Hair follicular keratinocyte (primary cell): Measurements from ENCODE around the genes SAMD9, CASD1 and SEM1.

GRCh38 chr7:92904174-92904931 is 68.0 kb upstream of the CDK6 start:
- RAMPAGE, long total RNA = no peak

DNA sequence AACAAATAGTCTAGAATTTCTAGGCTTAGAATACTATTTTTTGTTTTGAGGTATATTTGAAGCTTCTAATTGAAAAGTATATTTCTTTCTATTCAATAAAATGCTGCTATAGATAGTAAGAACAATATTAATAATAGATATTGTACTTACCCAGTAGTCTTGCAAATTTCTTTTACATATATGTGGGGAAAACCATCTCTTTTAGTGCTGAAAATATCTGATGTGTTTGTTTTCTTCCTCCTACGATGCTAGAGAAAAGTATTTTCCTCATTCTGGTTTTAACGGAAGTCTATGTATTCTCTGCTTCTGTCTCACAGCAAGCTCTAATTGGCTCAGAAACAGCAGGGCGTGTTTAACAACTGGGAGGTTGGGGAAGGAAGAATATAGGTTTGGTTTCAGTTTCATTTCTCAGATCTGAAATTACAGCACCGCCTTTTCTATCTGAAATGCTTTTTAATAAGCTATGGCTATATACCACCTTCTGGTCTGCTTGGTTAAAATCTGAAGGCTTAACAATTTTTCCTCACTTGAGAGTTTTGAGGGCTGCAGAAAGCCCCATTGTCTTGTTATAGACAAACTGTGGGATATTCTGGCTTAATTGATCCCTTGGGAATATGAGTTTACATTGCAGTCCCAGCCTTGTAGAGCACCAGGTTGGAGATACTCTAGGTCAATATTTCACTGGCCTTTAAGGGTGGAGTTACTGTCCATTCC is at the start of gene SAMD9:
TSS of gene SAMD9 (minus strand) at position 267 of the 714 bp plus-strand sequence.
- RAMPAGE, long total RNA = no peak

DNA sequence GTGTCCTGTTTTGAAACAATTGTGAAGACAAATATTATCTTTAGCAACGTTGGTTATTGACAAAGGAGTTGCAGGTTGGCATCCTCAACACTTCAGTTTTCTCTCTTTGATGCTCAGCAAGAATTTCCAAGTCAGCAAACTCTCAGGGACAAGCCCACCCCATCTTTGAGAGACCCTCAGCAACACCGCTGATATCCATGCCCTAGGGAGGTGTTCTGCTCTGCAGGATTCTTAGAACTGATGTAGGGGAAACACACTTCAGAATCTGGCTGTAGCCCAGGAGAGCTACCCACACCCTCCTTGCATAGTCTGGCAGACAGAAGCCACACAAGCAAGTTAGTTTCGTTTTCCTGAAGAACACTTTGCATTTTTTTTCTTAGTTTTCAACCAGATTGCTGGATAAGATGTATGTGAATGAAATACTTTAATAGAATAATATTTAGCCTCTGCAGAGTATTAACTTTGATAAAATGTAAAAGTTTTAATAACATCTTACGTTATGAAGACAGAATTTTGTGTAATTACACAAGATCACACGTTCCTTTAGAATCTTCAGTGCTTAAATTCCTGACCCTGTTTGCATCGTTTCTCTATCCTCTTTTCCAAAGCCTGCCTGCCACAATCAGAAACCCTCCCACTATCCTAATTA is 742 bp downstream of the SAMD9L start:
- RAMPAGE, long total RNA = no peak

- RAMPAGE, long total RNA = no peak
Measured at GRCh38 chr7:94003479-94004038, 596 bp downstream of the BET1 start.

DNA sequence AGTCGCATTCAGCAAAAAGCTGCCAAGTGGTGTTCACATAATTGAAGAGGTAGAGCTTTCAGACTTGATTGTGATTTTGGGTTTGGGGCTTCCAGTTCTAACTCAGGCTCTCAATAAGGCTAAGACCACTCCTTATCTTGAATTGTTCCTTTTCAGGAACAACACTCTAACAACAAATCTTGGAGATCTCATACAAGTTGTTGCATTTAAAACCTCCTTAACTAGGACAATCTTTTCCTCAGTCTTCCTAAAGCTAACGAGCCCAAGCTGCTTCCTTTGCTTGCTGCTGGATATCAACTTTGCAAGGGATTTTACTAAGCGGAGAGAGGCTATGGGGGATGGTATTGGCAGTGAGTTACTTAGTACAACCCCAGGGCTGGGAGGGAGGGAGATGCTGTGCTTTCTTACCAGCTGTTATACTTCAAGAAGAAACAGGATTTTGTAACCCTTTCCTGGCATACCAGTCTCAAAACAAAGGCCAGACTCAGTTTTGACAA is 19.6 kb upstream of the COL1A2 start:
- RAMPAGE, long total RNA = no peak

DNA sequence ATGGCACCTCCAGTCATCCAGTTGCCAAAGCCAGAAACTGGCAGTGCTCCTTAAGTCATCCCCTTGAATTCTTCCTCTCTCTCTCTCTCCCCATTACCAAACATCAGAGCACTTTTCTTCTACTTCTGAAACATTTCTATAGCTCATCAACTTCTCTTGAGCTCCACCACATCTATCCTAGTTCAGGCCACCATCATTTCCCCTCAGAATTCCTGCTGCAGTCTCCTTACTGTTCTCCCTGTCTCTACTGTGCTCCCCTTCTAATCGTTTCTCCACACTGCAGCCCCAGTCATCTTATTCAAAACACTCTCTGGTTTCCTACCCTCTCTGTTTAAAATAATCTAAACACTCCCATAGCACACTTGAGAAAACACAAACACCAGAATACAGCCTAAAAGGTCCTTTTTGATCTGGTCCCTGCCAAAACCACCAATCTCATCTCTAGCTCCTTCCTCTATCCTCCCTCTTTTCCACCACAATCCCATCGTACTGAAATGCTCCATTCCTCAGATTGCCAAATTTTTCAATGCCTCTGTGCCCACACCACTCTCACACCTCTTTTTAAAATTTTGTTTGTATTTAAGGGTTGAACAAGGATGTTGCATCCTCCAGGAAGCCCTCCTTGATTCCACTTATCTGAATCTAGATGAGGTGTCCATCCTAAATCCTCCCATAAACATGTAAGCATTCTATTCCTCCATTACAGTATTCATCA is 4.8 kb upstream of the COL1A2 start:
- RAMPAGE, long total RNA = no peak

DNA sequence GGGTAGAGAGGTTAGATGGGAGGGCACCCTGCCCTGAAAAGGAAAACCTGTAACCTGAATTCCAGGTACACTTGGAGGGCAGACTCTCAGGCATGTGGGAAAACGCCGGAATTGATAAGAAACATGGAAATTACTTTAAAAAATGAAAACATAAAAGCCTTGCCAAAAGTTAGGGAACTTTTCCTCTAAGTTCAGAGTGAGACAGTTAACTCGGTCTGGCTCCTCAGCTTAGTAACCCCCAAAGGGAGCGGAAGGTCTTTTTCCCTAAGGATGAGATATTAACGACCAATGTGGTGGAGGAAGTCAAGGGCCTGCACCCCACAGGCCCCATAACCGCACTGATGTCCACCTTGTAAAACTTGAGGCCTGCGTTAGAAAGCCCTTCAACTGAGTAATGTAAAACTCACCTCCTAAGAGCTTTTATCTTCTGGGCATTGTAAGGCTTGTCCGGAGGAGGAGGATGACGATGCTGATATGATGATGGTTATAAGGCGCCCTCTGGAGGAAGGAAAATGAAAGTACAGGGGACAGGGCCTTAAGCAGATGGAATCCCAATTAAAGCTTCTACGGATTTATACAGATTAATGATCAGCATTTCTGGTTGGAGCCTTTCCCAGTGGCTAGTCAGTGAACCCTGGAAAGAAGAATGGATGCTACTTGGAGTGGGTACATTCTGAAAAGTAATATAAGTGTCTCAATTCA is 589 bp downstream of the COL1A2 start:
- RAMPAGE, long total RNA = no peak

DNA sequence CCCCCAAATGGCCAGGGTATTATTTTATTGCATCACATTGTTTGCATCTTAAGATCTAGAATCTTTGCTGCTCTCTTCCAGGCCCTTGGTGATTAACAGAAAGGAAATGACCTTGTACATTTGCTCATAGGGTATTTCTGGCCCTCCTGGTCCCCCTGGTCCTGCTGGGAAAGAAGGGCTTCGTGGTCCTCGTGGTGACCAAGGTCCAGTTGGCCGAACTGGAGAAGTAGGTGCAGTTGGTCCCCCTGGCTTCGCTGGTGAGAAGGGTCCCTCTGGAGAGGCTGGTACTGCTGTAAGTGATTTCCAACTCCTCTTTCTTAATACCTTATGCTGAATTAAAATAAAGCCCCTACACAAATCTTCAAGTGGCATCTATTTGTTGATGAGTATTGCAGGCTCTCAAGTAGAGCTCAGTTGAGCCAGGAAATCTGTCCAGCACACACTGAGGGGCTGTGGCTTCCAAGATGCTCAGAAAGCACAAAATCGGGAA is 28.2 kb downstream of the COL1A2 start:
- RAMPAGE, long total RNA = no peak

- RAMPAGE, long total RNA = no peak
Measured at GRCh38 chr7:94509181-94509949, at the start of gene CASD1. CASD1 (plus strand) TSS chr7:94509809.

DNA sequence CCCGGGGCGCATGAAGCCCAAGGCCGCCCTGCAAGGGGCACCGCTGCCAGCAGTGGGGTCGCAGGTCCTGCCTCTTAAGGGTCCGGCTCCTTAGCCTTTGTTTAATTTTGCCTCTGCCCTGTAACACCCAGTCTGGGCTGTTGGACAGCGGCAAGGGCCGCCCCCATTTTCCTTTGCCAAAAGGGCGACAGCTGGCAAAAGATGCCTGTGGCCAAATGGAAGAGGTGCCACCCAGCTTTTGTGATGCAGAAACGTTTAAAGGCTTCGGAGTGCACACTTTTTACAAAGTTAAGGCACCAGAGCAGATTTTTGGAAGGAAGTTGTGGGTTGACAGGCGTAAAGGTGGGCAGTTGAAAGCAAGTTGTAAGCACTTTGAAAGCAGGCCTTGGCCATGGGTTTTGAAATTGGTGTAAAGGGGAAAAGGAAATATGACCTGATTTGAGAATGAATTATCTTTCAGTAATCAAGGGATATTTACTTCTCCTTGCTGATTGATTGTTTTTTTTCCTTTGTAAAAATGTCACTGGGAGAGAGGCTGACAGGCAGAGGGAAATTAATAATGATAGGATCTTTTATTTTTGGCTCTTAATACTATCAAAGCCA is 1.1 kb downstream of the CASD1 start:
- RAMPAGE, long total RNA = no peak

- RAMPAGE, long total RNA = no peak
Measured at GRCh38 chr7:94956945-94957475, 49.6 kb downstream of the PPP1R9A start.

GRCh38 chr7:95206642-95207160 is 117.6 kb downstream of the PON1 start:
- RAMPAGE, long total RNA = no peak

- RAMPAGE, long total RNA = no peak
Measured at GRCh38 chr7:95225775-95226098, 98.6 kb downstream of the PON1 start.

DNA sequence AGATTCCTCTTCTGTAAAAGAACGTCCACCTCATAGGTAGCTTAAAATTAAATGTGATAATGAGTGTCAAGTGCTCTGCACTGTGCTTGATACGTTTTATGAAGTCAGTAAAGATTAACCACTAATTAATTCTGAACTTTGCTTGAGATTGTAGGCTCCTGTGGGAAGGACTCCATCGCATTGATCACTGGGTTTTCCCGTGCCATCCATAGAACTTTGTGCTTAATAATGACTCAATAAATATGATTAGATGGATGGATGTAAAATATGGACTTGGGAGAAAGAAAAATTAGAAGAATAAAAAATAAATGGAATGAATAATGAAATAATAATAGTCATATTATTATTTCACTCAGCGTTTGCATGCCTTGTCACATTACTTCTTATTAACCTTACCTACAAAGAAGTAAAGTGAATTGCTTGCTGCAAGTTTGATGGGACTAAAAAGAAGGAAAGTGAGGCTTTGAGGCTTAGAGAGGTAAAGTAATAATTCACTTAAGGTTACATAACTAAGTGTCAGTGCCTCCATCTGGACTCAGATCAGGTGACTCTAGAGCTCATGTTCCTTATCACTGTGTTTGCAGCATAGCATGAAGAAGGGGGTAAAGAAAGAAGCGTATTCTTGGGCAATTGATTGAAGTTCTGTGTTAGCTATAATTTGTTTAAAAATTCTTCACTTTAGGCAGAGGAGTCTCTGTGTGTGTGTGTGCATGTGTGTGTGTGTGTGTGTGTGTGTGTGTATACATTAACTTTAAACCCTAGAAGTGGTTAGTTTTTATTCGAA is 1.8 kb upstream of the PON3 start:
- RAMPAGE, long total RNA = no peak

GRCh38 chr7:95440266-95440812 is 5.5 kb upstream of the PON2 start:
- RAMPAGE, long total RNA = no peak

DNA sequence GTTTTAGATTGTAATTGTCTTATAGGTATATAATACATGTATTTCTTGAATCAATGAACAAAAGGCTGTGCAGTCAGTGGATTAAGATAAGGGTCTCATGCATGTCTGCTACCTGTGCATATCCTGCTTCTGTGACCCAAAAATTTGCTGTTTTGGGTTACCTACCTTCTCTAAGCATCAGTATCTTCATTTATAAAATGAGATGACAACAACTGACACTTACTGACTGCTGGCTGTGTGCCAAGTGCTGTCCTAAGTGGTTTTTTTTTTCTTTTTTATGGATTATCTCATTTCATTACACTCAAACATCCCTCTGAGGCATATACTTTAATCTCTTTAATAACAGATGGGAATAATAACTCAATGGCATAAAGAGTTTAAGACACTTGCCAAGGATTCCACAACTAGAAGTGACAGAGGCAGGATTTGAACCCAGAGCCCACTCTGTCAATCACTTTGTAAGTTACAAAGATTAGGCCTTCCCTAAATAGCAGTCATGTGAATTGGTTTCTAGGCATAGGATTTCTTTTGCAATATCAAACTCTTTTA is 2.1 kb downstream of the PDK4 start:
- RAMPAGE, long total RNA = no peak

- RAMPAGE, long total RNA = no peak
Measured at GRCh38 chr7:95607341-95608105, 11.2 kb upstream of the PDK4 start.

DNA sequence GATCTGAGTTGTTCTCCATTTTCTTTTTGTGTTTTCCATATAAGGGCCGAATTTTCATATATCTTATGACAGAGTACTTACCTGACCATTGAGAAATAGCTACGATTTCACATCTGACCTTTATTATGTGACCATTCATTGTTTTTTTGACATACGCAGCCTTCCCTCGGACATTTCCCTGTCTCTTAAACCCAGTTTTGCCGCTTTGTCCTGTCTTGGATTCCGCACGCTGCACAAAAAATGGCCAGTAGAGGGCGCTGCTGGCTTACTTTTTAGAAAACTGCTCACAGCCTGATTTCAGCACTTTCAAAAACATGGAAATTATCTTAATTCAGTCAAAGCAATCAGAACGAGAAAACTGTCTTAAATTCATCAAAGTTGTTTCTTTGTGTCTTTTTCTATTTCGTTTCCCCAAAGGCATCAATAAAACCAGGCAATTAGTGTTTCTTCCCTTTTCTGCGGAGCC is 144.2 kb downstream of the DYNC1I1 start:
- RAMPAGE, long total RNA = no peak

DNA sequence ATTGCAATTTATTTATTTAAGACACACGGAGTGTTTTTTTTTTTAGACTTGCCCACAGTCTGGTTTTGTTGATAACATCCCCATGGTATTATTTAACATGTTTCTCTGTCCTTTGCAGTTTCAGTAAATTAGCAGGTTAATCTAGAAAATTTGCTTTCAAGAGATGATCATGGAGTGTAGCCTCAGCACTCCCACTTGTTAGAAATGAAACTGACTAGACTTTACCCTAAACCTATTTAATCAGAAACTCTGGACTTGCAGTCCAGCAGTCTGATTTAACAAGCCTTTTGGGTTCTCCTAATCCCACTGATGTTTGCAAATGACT is 55.4 kb upstream of the SLC25A13 start:
- RAMPAGE, long total RNA = no peak

DNA sequence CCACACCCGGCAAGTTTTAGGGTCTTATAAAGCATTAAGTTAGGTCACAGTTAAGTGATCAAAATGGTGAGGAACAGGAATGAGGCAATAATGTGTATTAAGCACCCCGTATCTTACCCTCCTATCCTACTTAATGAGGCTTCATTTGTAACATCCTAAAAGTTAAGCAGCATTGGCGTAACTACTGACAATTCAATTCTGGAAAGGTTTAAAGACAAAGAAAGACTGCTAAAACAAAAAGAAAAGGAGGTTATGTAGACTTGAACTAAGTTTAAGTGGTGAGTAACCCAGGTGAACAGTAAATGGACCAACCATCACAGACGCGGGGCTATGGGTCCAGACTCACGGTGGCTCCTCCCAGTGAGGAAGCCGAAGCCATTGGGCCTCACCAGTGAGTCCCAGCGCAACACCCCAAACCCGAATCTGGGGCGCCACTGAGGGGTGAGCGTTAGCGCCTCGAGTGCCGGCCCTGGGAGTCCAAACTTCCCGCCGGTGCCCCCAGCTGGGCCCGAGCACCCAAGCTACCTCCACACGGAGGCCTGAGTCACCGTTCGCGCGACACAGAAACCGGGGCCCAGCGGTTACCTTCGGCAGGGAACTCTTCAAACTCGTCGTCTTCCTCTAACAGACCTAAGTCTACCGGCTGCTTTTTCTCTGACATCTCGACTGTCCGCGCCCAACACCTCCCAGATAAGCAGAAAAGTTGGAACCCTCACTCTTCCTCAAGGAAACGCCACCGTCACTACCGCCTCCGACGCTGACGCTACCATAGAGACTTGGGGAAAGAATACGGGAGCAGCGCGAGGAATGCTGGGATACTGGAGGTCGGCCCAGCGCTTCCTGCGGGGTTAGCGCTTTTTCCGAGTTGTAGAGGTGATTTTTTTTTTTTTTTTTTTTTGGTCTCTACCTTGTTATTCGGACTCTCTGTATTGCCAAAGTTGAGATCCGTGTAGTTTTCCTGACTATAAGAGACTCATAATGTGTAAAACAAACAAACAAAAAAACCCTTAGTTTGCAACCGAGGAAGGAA is at the start of gene SEM1:
TSS of gene SEM1 (minus strand) at position 744 of the 1,030 bp plus-strand sequence.
- RAMPAGE, long total RNA = start-site peak on the minus strand centred at position 738 of the sequence, 49 bp wide, 289 and 186 reads in 2 replicates